ENCODE results near the gene STK31.

- PRO-cap = no peak
- RRBS = no CpG with 5 or more reads among the region's 8 CpGs
Measured at GRCh38 chr7:22859588-22860858, 37.4 kb upstream of the TOMM7 start.

DNA sequence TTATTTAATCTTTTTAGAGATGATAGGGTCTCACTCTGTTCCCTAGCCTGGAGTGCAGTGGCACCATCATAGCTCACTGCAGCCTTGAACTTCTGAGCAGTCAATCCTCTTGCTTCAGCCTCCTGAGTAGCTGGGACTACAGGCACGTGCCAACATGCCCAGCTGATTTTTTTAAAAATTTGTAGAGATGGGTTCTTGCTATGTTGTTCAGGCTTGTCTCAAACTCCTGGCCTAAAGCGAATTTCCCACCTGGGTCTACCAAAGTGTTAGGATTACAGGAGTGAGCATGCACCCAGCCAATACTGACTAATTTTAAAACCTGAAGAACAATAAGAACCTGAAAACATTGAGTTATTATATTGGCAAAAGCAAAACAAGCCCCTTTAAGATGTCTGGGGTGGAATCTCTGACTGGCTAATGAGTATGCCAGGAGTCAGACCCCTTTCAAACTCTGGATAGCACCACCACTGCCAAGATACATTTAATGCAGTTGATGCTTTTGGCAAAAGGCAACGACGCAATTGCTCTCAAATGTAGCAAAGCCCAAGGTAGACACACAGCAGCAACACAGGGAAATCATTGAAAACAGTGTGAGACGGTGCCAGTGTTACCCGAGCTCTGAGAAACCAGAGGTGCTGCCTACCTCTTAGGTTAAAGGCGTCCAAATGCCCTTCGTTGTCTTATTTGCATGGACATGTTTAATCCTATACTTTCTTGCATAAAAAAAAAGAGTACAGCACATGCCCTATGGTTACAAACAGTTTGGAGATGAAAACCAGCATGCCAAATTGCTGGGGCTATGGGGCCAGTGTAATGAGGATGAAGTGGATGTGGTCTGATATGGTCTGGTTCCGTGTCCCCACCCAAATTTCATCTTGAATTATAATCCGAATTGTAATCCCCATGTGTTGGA lies 40.8 kb upstream of the TOMM7 start:
- PRO-cap = bidirectional peak, plus-strand start at position 582 of the sequence, minus-strand start at position 308 of the sequence; unidirectional peak, plus-strand start at position 730 of the sequence
- RRBS = no CpG with 5 or more reads among the region's 10 CpGs

GRCh38 chr7:23012750-23013126 lies 1.2 kb downstream of the HYCC1 start:
- PRO-cap = no peak
- RRBS = no CpG with 5 or more reads among the region's 4 CpGs

DNA sequence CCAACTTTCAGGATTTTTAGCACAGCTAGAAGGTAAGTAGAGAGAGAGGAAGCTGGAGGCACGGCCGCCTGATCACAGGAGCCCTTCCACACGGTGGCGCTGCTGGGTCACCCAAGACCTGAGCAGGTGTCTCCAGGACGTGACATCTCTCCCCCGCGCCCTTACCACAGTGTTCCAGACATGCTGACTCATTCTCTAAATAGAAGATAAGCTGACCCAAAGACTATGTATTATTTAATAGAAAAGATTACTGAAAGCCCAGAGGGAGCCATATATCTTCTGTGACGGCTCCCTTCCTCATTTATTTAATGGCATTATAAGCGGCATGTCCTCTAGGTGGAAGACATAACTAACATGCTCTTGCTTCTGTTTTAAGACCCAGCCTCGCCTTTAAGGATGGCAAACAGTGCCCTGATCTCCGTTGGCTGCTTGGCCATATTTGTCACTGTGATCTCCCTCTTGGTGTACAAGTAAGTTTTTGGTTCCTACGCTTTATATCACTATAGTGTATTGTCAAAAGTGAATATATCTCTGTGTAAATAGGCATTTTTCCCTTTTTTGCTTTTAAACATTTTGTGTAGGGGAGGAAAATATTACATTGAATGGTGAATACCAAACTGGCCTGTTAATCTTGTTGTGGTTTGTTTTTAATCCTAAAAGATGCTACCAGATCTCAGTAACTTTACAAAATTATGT lies 25.8 kb upstream of the MALSU1 start:
- PRO-cap = no peak
- RRBS = no CpG with 5 or more reads among the region's 12 CpGs

DNA sequence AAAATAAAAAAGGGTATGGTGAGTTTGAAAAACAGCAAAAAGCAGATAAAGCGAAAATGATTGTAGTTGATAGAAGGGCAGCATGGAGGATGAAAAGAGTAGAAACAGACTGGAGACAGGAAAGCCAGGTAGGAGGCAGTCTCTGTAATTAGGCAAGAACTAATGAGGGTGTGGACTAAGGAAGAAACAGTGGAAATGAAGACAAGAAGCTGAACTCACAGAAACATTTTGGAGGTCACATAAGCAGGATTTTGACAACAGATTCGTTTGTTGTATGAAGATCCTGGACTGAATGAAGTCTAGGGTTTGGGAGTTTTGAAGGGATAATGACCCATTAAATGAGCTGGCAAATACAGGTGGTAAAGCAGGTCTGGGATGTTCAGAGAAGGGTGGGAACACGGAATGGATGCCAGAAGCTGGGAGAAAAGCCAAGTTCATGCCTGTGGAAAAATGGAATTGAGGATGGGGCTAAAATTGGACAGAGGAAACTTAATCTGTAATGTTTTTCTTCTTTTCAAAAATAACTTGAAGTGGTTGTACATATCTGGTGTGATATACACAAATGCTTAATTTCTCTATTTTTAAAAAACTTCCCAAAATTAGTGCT lies 1.2 kb upstream of the MALSU1 start:
- PRO-cap = no peak
- RRBS = no CpG with 5 or more reads among the region's 3 CpGs

DNA sequence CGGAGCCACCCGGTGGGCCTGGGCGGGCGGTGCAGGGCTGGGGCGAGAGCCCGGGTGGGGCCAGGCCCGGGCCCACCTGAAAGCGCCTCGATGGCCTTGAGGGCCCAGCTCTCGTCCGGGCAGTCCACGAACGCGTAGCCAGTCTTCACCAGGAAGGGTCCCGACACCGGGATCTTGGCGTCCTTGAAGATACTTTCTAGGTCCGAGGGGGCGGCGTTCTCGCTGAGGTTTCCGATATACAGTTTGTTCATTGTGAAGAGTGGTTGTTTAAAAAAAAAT lies 492 bp downstream of the IGF2BP3 start:
- PRO-cap = no peak
- RRBS = 22% methylated on average over 15 of the region's 22 CpGs

GRCh38 chr7:23523579-23524403 lies 8.0 kb downstream of the TRA2A start:
- PRO-cap = no peak
- RRBS = no CpG with 5 or more reads among the region's 3 CpGs

DNA sequence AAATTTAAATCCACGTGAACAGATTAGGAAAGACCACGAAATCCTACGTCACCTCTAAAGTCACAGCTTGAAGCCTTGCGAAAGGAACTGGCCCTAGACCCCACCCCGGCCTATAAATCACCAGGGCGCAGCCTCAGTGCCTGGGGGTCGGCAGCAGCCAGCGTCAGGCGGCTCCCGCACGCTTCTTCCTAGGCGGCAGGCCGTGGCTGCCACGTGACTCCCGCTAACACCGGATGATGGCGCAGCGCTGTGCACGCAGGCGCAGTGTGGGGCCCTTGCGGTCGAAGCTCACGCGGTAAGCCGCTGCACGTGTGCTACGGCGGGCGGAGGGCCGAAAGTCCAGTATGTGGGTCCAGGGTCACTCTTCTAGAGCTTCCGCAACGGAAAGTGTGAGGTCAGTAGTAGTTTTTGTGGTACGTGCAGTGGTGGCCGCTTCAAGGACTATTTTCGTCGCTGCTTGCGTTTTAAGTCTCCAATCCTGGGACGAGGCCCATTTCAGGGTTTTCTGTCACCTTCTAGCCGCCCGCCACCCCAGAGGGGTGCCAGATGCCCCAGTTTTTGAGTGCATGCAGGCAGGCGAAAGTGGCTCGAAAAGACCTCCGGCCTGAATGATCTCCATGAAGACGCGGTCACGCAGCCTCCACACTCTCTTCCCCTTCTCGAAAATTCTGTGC lies at the start of gene STK31:
TSS of gene STK31 (plus strand) at position 278 of the 674 bp plus-strand sequence.
- PRO-cap = no peak
- RRBS = no CpG with 5 or more reads among the region's 47 CpGs

- PRO-cap = bidirectional peak, plus-strand start at chr7:24574597, minus-strand start at chr7:24574290
- RRBS = no CpG with 5 or more reads among the region's 11 CpGs
Measured at GRCh38 chr7:24574433-24574779, 1.2 kb downstream of the PALS2 start.

- PRO-cap = no peak
- RRBS = no CpG with 5 or more reads among the region's 1 CpG
Measured at GRCh38 chr7:24591106-24591591, 17.9 kb downstream of the PALS2 start.

GRCh38 chr7:24623537-24624262 lies 50.4 kb downstream of the PALS2 start:
- PRO-cap = no peak
- RRBS = no CpG with 5 or more reads among the region's 4 CpGs

DNA sequence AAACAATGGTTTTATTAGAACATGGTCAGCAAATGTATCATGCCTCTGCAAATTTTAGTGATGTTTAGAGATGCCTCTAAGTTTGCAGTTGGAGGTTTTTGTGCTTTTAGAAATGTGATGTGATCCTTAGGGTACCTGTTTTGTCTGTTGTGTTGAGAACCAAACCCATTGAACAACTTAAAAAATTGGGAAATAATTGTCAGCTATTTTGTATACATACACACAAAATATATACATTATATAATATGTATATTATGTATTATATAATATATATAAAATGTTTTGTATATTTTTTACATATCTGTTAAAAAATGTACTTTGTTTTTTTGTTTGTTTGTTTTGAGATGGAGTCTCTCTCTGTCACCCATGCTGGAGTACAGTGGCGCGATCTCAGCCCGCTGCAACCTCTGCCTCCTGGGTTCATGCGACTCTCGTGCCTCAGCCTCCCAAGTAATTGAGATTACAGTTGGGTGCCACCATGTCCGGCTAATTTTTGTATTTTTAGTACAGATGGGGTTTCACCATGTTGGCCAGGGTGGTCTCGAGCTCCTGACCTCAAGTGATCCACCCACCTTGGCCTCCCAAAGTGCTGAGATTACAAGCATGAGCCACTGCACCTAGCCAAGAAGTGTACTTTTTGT lies 68.7 kb downstream of the GSDME start:
- PRO-cap = no peak
- RRBS = no CpG with 5 or more reads among the region's 7 CpGs

DNA sequence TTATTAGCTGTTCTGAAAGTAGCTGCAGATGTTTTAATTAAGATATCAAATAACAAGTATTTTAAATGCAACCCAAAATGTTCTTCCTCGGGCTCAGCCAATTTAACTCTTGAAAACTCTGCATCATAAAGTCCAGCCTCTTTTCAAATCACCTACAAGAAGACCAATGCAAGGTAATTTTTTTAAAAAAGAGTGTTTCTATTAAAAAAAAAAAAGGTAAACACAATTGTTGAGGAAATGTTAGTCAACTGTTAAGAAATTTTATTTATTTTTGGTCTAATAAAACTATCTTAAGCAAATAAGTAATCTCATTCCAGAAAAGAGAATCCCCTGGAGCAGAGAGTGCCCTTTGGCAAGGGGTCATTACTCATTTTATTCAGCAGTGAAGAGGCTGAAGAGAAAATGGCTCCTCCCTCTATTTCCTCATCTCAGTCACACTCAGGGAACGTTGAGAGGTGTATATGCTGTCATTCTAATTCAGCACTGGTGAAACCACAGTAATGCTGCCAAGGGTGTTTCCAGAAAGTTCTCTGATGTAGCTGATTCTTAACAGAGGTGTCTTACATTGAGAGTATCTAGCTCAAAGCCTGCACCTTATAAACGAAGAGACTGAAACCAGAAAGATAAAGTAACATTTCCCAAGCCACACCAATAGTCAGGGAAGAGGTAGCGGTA lies 63.5 kb upstream of the GSDME start:
- PRO-cap = bidirectional peak, plus-strand start at position 470 of the sequence, minus-strand start at position 346 of the sequence
- RRBS = no CpG with 5 or more reads among the region's 4 CpGs

DNA sequence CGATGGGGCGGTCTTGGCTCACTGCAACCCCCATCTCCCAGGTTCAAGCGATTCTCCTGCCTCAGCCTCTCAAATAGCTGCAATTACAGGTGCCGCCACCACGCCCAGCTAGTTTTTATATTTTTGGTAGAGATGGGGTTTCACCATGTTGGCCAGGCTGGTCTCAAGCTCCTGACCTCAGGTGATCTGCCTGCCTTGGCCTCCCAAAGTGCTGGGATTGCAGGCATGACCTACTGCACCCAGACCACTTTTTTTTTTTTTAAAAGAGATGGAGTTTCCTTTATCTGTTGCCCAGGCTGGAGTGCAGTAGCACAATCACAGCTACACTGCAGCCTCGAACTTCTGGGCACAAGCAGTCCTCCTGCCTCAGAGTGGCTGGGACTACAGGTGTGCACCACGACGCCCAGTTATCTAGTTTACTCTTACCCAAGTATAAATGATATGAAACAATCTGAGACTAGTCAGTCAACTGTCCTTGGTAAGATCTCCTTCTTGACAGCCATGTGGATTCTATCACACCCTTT lies 5.7 kb downstream of the CYCS start:
- PRO-cap = no peak
- RRBS = no CpG with 5 or more reads among the region's 8 CpGs

DNA sequence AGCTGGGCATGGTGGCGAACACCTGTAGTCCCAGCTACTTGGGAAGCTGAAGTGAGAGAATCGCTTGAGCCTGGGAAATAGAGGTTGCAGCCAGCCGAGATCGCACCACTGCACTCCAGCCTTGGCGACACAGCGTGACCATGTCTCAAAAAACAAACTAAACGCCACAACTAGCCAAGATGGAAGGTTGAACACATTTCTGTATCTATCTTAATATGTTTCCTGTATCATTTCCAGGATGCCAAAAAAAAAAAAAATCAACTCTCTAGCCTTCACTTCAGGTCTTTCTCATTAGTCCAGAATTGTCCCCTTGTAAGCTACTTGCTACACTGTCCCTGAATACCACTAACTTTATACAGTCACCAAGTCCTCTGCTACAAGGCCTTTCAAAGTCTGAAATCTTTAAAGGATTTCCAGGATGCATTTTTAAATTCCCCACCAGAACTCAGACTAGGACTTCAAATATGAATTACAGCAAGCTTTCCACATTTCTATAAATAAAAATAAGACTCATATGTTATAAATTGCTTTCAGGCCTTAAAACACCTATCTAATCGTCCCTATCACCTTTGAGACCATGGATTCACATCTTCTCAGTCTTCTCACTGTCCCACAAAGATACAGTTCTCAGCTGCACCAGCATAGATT lies 3.2 kb downstream of the CYCS start:
- PRO-cap = no peak
- RRBS = no CpG with 5 or more reads among the region's 8 CpGs

- PRO-cap = no peak
- RRBS = no CpG with 5 or more reads among the region's 9 CpGs
Measured at GRCh38 chr7:25314636-25315244, 86.5 kb upstream of the NPVF start.

- PRO-cap = no peak
- RRBS = no CpG with 5 or more reads among the region's 3 CpGs
Measured at GRCh38 chr7:25429620-25430004, 201.3 kb upstream of the NPVF start.

GRCh38 chr7:25495259-25495678 lies 267.0 kb upstream of the NPVF start:
- PRO-cap = no peak
- RRBS = no CpG with 5 or more reads among the region's 10 CpGs

- PRO-cap = no peak
- RRBS = no CpG with 5 or more reads among the region's 12 CpGs
Measured at GRCh38 chr7:25750528-25751316, 401.3 kb upstream of the NFE2L3 start.

DNA sequence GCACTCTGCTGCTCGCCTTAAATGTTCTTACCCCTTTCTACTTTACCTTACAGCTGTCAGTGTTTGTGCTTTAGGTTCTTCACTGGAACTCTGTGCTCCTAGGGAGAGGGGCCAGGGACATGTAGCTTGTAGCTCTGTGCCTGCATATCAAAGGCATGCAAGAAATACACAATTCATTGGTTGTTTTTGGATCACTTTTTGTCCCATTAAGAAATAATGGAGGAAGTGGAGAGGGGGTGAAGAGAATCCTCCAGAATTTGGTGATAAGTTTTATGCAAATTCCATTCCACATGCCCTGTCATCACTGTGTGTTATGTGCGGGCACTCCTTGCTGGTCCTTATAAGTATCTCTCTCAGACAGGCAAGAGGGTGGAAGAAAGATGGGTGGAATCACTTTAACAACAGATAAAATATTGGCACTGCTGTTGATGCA lies 375.9 kb upstream of the NFE2L3 start:
- PRO-cap = no peak
- RRBS = no CpG with 5 or more reads among the region's 2 CpGs